ENCODE data around the gene OTULIN.

- PRO-cap, result no peak
- RAMPAGE, long total RNA, 4 experiments, result no peak in any of the 4 experiments
Observed at GRCh38 chr5:10699117-10699836, 61.8 kb downstream of the DAP start.

GRCh38 chr5:10702203-10702596 lies 58.8 kb downstream of the DAP start:
- PRO-cap, result no peak
- RAMPAGE, long total RNA, 4 experiments, result no peak in any of the 4 experiments

GRCh38 chr5:10729533-10730095 lies 31.4 kb downstream of the DAP start:
- PRO-cap, result no peak
- RAMPAGE, long total RNA, 4 experiments, result no peak in any of the 4 experiments

- PRO-cap, result no peak
- RAMPAGE, long total RNA, 4 experiments, result no peak in any of the 4 experiments
Observed at GRCh38 chr5:10856818-10857128, 95.7 kb upstream of the DAP start.

DNA sequence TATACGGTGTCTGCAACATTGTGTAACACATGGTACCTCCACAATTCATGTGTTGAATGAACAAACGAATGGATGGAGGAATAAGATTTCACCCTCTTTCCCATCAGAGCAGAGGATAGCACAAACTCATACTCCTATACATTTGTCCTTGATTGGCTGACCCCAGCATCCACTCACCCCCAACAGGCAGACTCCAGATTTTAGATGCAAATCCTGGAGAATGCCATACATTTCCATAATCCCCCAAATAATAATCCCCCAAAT lies 355.0 kb downstream of the CTNND2 start:
- PRO-cap, result no peak
- RAMPAGE, long total RNA, 4 experiments, result no peak in any of the 4 experiments

GRCh38 chr5:13227421-13227826 lies 717.1 kb downstream of the DNAH5 start:
- PRO-cap, result no peak
- RAMPAGE, long total RNA, 4 experiments, result no peak in any of the 4 experiments

DNA sequence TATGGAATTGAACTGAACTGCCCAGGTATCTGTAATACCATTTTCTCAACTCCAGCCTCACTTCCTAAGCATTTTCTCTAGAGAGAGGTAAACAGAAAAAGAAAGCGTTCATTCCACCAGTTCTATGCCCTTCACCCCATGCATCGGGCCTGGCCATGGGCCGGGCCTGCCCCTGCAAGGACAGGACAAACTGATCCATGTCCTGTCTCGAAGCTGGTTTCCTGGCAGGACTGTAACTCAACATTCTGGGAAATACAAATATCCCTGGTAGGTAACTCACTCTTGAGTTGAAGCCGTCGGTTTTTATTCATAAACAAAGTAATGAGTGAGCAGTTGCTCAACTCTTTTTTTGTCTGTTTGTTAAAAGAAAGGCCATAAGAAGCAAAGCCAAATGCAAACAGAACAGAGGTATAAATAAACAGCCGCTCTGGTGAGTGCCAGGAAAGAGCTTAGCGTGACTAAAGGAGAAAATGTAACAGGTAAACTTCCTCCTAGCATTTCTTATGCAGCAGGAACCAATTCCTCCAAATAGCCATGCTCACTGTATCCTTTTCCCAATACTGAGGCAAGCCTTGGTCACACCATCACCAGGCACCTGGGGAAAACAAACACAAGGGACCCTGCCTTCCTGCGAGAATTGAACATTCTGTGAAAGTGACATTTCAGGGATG lies 64.4 kb upstream of the DNAH5 start:
- PRO-cap, result no peak
- RAMPAGE, long total RNA, 4 experiments, result no peak in any of the 4 experiments

GRCh38 chr5:14118835-14119487 lies 24.2 kb upstream of the TRIO start:
- PRO-cap, result no peak
- RAMPAGE, long total RNA, 4 experiments, result no peak in any of the 4 experiments

DNA sequence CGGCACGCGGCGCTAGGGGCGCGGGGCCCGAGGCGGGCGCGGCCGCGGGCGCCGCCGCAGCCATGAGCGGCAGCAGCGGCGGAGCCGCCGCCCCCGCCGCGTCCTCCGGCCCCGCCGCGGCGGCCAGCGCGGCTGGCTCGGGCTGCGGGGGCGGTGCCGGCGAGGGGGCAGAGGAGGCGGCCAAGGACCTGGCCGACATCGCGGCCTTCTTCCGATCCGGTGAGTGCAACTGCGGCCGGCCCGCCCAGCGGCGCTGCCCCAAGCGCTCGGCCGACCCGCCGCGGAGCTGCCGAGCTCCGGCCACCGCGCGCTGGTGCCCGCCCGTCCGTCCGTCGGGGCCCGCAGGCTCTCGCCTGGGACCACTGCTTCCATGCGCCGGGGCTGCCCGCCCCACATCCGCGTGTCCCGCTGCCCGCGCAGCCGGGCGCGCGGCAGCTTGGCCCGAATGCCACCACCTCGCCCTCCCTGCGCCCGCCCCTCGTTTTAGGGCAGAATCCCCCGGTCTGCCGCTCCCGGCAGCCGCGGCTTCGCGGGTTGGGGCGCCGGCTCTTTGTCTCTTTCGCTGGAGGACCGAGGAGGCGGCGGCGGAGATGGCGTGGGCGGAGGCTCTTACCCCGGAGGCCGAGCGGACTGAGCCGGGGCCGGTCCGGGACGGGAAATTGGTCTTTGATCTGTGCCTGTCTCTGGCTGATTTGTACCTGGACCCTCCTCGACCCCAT lies 681 bp downstream of the TRIO start:
- PRO-cap, result bidirectional peak, plus-strand start at position 222 of the sequence, minus-strand start at position 107 of the sequence
- RAMPAGE, long total RNA, 4 experiments, result no peak in any of the 4 experiments

GRCh38 chr5:14165358-14165990 lies 22.3 kb downstream of the TRIO start:
- PRO-cap, result no peak
- RAMPAGE, long total RNA, 4 experiments, result no peak in any of the 4 experiments

- PRO-cap, result no peak
- RAMPAGE, long total RNA, 4 experiments, result no peak in any of the 4 experiments
Observed at GRCh38 chr5:14189231-14189917, 46.2 kb downstream of the TRIO start.

DNA sequence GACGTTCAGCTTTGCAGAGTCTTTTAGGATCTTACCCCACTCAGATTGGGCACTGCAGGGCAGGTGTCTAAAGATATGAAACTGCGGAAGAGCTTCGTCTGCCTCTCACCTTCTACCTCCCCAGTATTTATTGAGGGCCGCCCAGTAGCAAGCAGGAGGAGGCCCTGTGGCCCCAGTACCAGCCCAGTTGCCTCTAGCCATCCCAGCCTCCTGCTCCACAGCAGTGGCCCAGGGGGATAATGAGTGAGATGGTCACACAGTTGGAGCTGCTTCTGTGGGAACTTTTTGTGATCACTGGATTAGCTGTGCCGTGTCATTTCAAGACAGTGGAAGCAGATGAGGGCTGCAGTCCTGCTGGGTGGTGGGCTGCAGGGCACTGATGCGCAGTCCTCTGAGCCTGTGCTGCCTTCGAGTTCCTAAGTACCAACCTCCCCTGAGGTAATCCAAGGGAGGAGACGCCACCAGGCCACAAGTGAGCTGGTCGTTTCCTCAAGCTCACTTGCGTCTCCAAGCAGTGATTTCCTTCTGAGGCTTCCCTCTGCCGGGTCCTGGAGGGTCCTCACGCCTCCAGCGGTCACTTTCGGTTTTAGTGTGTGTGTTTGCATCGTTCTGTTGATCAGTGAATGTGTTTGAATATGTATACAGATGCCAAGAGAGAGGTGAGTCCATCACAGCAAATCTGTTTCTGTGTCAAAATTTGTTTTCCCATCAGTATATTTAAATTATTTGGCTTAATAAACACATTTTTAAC lies 115.6 kb downstream of the TRIO start:
- PRO-cap, result unidirectional peak, minus-strand start at position 501 of the sequence
- RAMPAGE, long total RNA, 4 experiments, result no peak in any of the 4 experiments

DNA sequence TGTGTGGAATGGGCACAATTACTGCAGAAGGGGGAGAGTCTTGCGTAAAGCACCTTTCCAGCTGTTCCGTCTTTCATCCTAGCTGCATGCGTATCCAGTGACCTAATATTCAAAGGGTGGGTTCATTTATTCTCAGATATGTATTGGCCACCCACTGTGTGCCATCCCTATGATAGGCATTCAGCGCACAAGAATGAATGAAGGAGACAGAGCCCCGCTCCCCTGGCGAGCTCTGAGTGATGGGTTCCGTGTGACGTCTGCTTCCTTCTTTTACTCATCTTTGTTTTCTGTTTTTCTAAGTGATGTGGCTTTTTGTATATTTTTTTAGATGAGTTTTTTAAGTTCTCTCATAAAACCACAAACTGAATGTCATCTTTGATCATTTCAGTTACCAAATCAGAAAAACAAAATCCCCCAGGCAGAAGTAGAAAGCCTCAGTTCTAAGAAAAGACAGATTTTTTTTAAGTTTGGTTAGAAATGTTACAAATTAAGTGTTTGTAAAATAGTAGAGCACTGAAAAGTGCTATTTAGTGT lies 168.2 kb upstream of the OTULINL start:
- PRO-cap, result no peak
- RAMPAGE, long total RNA, 4 experiments, result no peak in any of the 4 experiments

DNA sequence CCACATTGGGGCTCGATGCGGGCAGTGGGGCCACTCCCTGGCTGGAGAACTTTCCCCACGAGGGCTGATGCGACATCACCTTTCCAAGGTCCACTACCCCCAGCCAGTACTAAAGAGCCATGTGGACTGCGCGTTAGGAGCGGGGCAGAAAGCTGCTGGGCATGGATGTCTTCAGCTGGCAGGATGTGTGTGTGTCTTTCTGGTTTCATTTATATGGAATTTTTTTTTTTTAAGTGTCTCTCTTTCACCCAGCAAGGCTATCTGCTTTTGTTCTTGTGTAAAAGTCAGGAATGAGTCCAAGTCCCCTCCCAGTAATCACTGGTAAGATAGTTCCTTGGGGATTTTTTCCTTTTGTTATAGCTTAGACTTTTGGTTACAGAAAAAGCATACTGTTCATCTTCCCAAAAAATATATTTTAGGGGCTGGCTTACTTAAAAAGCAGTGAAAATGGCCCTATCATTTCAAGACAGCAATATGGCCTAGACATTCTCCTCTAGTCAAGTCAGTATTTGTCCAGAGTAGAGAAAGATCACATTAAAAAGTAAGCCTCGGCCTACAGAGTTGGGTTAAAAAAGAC lies 133.0 kb upstream of the OTULINL start:
- PRO-cap, result no peak
- RAMPAGE, long total RNA, 4 experiments, result no peak in any of the 4 experiments

DNA sequence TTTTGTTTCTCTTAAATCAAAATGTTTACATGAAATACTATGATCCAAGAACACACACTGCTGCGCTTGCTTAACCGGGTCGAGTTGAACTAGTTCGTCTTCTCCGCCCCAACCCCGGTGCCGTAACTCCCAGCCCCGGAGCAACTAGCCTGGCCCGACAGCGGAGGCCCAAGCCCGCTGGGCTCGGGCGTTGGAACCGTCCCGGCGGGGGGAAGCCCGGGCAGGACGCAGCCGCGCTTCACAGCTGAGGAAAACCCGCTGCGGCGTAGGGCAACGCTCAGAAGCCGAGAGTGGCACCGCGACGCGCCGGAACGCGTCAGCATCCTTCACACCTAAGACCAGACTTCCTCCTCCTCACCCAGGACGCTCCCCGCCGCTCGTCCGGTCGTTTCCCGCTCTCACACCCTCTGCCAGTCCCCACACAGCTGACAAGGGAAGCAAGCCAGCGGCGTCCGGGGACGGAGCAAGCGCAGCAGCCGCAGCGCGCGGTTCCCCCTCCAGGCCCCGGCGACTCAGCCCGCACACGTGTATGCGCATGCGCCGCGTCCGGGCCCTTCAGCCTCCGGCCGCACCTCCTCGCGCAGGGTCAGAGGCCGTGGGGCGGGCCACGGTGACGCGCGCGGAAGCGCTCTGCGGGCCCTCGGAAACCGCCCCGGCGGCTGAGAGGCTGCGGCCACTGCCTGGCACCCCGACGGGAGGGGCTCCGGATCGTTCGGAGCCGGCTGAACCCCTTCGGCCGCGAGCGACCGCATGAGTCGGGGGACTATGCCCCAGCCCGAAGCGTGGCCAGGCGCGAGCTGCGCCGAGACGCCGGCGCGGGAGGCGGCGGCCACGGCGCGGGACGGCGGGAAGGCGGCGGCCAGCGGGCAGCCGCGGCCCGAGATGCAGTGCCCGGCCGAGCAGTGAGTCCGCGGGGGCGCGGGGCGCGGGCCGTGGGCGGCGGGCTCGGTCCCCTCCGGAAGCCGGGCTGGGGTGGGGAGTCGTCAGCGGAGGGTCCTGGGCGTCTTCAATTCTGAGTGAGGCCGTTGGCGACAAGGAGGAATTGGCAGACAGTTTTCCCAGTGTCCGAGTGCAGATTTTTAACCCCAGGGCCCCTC lies at the start of gene OTULIN:
TSS of gene OTULIN (plus strand) at position 643 of the 1,097 bp plus-strand sequence.
- PRO-cap, result bidirectional peak, plus-strand start at position 280 of the sequence, minus-strand start at position 340 of the sequence; bidirectional peak, plus-strand start at position 589 of the sequence, minus-strand start at position 510 of the sequence
- RAMPAGE, long total RNA, 4 experiments, result no peak in any of the 4 experiments

- PRO-cap, result no peak
- RAMPAGE, long total RNA, 4 experiments, result start-site peak on the minus strand in 2 of 4 experiments, at chr5:14802635-14802790 at its widest, 5 to 10 reads per replicate
Observed at GRCh38 chr5:14802434-14803080, 69.0 kb downstream of the ANKH start.

DNA sequence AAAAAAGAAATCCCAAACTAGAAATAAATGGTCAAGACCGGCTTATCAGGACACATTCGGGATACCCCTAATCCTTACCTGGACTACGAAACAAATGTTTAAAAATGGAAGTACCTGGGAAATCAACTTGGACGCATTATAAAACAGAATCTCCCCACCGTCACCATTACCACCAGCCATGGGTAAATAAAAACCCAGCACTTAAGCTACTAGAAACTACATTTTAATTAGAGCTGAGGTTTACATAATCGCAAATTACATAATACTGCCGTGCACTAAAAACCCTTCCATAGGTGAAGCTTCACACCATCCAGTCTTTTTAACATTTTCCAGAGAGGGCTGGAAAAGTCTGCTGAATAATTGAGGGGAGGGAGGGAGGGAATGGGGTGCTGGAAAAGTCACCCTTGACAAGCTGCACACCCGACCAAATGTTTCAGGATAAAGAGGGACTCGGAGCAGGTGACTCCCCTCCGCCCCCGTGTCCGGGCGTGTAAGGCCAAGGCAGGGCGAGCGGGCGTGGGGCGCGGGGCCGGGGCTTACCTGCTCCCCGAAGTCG lies 688 bp downstream of the ANKH start:
- PRO-cap, result no peak
- RAMPAGE, long total RNA, 4 experiments, result no peak in any of the 4 experiments

GRCh38 chr5:15425431-15425936 lies 74.5 kb upstream of the FBXL7 start:
- PRO-cap, result no peak
- RAMPAGE, long total RNA, 4 experiments, result no peak in any of the 4 experiments

DNA sequence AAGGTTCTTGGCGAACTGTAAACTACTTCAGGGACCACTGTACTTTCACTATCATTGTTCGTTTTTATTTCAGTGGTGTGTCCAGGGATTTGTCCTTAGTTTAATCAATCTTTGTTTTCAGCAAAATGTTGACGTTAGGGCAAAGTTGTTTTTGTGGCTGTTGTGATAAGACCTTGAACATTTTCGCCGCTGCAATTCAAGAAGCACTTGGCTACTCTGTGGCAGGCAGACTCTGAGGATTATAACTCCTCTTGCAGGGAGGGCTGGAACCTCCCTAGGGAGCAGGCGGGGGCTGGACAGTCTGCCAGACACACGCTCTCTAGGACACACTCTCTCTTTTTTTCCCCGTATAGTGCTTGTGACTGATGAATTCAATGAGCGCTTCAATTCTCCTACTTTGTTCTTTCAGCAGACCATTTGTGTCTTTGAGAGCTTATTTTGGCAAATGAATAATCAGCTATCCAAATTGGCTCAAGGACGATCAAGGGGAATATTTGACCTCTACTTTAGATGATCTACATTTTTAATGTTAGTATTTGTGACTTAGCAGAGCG lies 252.9 kb downstream of the FBXL7 start:
- PRO-cap, result no peak
- RAMPAGE, long total RNA, 4 experiments, result no peak in any of the 4 experiments

GRCh38 chr5:15786561-15787104 lies 286.7 kb downstream of the FBXL7 start:
- PRO-cap, result no peak
- RAMPAGE, long total RNA, 4 experiments, result no peak in any of the 4 experiments

Measured in Peyer's patch (tissue), 4 donors.